GM23338 (cell line): ENCODE data around the genes UBE2L5 and N4BP2L1.

DNA sequence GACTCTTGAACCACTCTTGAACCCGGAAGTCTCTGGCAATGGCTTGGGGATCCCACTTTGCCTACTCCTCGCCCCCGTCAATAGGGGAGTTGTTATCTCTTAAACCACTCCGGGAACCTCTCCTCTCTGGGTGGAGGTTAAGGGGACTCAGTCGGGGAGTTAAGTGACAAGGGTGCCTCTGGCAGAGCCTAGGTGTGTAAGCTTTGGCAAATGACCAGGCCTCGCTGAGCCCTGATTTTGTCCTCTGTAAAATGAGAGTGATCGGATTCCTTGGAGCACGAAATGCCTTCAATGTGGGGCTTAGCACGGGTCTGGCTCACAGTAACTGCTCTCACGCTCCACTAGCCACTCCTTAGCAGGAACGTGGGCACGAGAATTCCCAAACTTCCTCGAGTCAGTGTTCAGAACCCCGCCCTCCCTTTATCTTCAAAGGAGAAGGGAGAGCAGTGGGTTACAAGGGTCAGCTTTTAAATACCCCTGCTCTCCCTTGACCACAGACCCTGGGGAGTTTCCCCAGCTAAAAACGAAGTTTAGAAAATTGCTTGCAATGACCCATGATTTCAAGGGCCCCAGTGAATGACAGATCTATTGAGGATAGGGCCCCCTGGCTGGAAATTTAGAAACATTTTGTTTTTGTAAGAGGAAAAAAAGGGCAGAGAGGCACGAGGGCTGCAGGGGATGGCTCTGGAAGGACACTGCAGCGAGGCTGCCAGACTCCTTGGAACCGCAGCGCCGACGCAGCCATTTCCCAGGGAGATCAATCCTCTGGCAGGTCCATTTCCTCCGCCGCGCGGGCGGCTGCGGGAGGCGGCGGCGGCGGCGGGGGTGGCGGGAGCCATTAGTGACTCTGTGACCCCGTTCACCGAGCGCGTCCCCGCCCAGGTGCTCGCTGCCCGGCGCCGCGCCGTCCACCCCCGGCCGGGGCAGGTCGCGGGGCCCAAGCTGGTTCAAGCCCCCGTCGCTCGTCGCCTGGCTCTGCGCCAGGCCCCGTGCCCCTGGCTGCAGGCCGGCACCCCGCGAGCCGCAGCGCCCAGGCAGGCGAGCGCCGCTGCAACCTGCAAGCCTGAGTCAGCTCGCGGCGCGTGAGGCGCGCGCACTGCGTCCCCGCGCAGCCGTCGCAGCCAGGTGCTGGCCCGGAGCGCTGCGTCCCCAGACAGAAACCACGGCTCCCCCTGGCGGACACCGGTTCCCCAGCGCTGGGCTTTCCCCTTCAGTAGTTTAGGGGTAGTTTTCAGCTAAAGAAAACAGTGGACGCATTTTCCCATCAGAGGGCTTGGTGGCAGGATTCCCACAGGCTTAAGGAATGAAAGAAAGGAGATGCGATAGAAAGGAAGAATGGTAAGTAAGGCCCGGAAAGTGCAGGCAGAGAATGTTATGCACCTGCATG, 192.9 kb downstream of the KATNAL1 start:
- PRO-cap, result unidirectional peak, plus-strand start at position 655 of the sequence; bidirectional peak, plus-strand start at position 712 of the sequence, minus-strand start at position 802 of the sequence; bidirectional peak, plus-strand start at position 1,256 of the sequence, minus-strand start at position 1,070 of the sequence
- RAMPAGE, long total RNA, result no peak

GRCh38 chr13:30408043-30409389, 13.8 kb upstream of the UBE2L5 start:
- PRO-cap, result bidirectional peak, plus-strand start at chr13:30408734, minus-strand start at chr13:30408381; unidirectional peak, minus-strand start at chr13:30409125
- RAMPAGE, long total RNA, result no peak

DNA sequence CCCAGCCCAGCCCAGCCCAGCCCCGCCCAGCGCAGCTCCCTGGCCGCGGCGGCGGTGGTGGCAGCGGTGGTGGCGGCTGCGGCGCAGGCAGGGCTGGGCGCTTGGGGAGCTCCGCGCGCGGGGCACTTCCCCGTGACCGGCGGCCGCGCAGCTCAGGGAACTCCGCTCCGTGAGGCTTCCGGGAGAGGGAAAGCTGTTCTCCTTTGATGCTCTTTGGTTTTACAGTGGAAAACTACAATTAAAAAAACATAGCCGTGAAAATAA, at the start of gene UBE2L5:
UBE2L5 (plus strand) TSS at position 160 of the 264 bp plus-strand sequence.
- PRO-cap, result bidirectional peak, plus-strand start at position 86 of the sequence, minus-strand start outside the sequence
- RAMPAGE, long total RNA, result no peak

DNA sequence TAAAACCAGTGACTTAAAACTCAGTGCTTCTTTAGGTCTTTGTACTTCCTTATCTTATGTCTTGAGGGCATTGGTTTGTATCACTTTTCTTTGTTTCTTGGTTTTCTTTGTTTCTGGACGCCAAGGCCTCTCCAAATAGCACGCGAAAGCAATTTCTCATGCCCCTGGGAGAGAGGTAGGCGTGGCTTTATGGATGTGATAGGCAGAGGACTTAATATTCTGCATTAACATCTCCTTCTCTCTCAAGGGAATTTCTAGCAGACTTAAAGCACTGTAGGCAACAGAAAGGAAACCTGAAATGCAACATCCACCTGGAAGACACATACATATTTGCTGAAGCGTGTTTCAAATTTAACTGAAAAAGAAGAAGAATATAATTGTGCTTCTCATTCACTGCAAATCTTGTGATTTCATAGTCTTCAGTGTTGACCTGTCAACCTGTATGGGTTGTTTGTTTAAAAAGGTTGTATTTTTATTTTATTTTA, 20.7 kb downstream of the UBE2L5 start:
- PRO-cap, result no peak
- RAMPAGE, long total RNA, result no peak

- PRO-cap, result unidirectional peak, minus-strand start at chr13:30459412
- RAMPAGE, long total RNA, result no peak
These were observed 6.4 kb downstream of the HMGB1 start for GRCh38 chr13:30459362-30459724.

GRCh38 chr13:30548022-30548515, 69.7 kb upstream of the USPL1 start:
- PRO-cap, result no peak
- RAMPAGE, long total RNA, result no peak

DNA sequence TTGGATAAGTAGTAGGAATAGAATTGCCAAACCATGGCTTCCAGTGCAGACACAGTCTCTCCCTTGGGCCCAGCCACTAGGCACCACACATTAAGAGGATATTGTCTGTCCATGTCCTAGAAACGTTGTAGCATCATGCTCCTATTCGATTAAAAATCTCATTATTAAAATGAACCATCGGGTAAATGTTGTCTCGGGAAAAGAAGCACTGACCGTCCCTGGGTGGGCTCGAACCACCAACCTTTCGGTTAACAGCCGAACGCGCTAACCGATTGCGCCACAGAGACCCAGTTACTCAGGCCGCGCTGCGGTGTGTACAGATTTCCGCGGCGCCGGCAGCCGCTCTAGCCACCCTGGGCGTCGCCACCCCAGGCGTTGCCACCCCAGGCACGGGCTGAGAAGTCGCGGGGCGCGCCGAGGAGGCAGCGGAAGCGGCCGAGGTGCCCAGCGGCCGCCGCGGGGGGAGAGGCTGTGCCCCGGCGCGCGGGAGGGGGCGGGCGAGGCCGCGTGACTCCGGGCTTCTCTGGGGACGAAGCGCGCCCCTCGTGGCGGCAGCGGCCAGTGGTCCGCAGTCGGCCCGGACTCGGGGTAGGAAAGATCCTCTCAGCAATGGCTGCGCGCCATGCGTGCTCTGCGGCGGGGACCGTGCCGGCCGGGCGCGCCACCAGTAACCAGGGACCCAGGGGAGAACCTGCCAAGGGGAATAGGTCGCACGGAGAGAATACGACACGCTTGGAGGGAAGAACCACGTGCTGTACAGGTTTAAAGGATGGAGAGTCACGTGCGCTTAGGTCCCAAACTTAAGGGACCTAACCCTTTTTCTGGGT, 56.2 kb downstream of the USPL1 start:
- PRO-cap, result bidirectional peak, plus-strand start at position 400 of the sequence, minus-strand start at position 293 of the sequence; bidirectional peak, plus-strand start at position 571 of the sequence, minus-strand start at position 563 of the sequence
- RAMPAGE, long total RNA, result no peak

DNA sequence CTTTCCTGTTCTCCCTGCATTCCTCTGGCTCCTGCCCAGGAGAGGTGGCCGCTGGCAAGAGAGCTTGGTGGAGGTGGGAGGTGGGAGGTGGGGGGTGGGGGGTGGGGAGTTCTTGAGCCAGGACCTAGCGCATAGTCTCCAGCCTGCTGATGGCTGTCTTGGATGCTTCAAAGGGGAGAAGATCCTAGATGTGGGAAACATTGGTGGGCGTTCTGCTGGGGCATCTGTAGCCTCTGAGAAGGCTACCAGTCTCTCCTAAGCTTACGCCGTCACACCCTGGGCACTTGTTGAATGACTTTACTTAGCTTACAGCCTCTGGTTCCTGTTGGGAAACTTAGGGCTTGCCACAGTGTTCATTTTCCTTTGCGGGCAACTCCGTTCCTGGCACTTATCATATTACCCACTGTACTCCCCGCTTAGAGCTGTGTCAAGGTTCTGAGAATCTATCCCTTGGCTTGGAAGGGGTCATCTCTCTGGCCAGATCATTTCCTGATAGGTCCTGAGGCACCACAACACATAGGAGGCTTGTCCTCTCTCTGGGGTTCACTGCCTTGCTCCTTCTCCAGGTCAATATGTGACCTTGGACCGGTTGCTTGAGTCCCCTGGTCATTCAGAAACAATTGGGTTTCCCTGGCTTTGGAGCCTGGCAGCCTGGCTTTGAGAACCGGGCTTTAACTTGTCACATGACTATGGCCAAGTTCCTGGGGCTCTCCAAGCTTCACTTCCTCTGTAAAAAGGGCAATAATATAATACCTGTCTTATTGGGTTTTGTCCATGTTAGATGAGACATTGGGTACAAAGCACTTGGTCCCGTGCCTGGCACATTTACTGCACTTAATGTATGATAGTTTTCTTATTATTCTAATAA, 20.6 kb upstream of the ALOX5AP start:
- PRO-cap, result no peak
- RAMPAGE, long total RNA, result no peak

GRCh38 chr13:30745932-30746316, 10.6 kb downstream of the ALOX5AP start:
- PRO-cap, result no peak
- RAMPAGE, long total RNA, result no peak

GRCh38 chr13:30865696-30866077, 40.4 kb upstream of the MEDAG start:
- PRO-cap, result no peak
- RAMPAGE, long total RNA, result no peak

- PRO-cap, result no peak
- RAMPAGE, long total RNA, result no peak
These were observed 1.3 kb downstream of the MEDAG start for GRCh38 chr13:30907018-30908222.

GRCh38 chr13:31201319-31201678, 1.5 kb downstream of the B3GLCT start:
- PRO-cap, result no peak
- RAMPAGE, long total RNA, result no peak

- PRO-cap, result no peak
- RAMPAGE, long total RNA, result no peak
These were observed 120.0 kb downstream of the RXFP2 start for GRCh38 chr13:31859231-31859916.

- PRO-cap, result no peak
- RAMPAGE, long total RNA, result no peak
These were observed 74.3 kb upstream of the FRY start for GRCh38 chr13:31957205-31957756.

DNA sequence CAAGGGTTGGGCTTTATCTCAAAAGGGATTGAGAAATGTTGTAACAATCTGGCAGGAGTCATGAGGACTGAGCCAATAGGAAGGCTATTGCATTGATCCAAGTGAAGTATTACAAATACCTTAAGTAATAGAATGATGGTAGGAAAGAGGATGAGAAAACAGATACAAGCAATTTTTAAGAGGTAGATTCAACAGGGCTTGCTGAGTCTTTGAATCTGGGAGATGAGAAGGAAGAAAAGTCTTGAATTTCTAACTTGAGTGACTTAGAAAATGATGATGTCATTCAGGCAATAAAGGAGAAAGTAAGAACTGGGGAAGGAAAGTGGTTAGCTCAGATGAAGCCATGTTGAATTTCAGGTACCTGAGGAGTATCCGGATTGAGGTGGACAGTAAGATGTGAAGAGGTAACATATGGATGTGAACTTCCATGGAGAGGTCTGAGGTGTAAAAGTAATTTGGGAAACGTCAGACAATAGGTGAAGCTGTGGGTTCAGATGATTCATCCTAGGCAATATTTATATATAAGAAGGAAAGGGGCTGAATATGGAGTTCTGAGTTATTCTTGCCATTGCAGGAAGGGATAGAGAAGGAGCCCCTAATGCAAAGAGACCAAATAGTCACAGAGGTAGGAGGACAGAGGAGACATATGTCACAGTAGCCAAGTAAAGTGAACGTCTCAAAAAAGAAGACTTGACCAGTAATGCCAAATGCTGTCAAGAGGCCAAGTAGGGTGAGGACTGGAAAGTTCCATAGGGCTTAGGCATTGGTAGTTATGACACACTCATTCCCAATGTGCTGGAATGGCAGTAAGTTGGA, 15.3 kb upstream of the FRY start:
- PRO-cap, result no peak
- RAMPAGE, long total RNA, result no peak

DNA sequence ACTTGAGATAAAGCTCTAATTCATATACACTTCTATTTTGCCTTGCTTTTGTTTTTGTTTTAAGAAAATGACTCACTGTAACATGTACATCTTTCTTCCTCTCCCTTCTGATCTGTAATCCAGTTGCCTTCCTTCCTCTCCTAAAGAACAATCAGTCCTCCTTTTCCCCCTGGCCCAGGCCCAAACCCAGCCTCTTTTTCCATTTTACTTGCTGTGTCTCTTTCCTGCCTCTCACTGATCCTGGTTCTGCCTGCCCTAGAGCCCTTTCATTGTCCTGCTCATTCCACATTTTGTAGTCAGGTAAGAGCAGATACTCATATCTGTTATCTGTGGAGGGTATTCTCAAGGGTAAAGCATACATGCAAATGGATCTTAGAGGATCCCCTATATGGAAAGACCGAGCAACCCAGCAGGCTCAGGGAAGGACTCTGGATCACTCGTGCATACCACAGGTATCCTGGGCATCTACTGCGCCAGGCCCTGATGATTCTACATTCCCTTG, 50.7 kb downstream of the ZAR1L start:
- PRO-cap, result no peak
- RAMPAGE, long total RNA, result no peak

- PRO-cap, result bidirectional peak, plus-strand start at chr13:32428284, minus-strand start at chr13:32428130
- RAMPAGE, long total RNA, result no peak
These were observed at the start of gene N4BP2L1 for GRCh38 chr13:32427946-32428630. N4BP2L1 (minus strand) TSS chr13:32428130.

- PRO-cap, result no peak
- RAMPAGE, long total RNA, result no peak
These were observed 6.6 kb downstream of the N4BP2L2 start for GRCh38 chr13:32531898-32532431.

DNA sequence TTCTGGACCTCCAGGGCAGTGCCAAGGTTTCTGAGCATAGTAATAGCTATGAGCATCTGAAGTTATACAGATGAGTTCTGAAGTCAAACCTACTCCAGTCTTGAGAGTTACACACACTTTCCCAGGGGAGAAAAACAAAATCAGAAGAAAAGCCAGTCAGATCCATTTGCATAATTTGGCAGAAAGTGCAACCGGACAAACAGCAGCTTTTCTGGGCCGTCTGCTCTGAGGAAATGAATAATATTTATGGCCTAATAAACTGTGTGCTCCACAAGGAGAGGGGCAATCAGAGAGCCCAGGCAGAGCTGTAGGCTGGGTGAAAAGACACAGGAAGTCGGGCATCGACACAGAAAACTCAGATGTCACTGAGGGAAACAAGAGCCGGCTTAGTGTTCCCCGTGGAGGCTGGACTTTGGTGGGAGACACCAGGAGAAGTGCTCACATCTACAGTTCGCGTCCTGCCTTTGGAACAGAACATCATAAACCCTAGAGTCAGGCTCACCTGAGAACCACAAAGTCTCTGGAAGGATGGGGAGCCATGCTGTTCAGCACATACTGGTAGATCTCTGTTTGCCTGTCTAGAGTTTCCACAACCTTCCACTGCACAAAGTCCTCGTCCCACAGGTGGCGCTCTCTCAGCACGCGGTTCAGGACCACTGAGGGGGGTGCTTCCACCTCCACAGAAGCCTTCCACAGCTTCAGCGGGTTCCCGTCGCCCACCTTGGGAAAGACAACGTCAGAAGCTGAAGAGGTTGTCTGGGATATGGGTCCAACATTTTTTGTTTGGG, 93.3 kb downstream of the KL start:
- PRO-cap, result no peak
- RAMPAGE, long total RNA, result no peak

DNA sequence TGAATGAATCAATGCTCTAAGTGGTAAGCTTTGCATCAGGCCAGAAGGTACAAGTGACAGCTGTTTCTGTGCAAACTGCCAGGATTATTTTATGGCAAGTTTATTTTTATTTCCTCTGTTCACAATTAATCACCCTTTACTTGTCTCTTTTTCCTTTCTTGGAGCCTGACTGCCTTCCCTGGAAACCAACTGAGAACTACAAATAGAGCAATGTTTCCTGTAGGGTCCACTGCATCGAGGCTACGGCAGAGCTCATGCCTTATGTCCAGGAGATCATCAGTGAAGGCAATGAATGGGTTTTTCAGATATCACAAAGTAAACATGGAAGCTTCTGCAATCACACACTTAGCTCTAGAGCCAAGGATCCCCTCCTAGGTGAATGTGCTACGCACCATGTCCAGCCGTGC, 110.8 kb downstream of the KL start:
- PRO-cap, result no peak
- RAMPAGE, long total RNA, result no peak